ENCODE results near the genes TASL, TAB3 and DMD.

DNA sequence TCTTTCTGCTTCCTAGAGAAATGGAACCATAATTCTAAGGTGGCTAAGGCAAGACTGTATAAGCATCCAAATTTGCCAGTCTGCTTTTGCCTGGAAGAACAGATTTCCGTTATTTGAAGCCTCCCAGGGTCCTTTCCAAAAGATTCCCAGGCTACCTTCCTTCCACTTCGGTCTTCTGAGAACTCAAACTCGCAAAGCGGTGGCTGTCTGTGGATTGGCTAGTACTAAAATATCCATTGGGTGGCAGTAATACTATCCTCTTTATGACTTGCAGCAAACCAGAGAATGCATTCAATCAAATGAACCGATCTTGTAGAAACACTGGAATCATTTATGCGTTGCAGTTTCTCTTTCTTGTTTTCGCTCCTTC lies 419 bp upstream of the IL1RAPL1 start:
- RRBS = no CpG with 5 or more reads among the region's 7 CpGs

DNA sequence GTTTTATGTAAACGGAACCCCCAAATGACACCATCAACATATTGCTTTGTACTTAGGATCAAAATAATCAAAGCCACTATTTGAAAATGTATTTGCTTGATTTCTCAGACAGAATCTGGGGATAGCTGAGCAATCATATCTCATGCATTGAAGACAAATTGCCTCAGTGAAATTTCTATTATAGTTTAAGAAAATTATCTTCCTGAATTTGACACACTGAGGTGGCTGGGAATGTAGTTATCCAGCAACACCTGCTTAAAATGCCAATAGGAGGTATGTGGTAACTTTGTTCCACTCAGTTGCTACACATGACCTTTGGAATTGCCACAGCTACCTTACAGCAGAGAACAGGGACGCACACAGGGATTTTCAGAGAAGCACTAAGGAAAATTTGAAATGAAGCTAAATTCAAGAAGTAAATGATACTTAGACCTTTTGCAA lies 264.5 kb downstream of the IL1RAPL1 start:
- RRBS = no CpG with 5 or more reads among the region's 2 CpGs

- RRBS = no CpG with 5 or more reads among the region's 10 CpGs
Measured at GRCh38 chrX:30577441-30578178, at the start of gene TASL. TSS of gene TASL (minus strand) at chrX:30577766.

DNA sequence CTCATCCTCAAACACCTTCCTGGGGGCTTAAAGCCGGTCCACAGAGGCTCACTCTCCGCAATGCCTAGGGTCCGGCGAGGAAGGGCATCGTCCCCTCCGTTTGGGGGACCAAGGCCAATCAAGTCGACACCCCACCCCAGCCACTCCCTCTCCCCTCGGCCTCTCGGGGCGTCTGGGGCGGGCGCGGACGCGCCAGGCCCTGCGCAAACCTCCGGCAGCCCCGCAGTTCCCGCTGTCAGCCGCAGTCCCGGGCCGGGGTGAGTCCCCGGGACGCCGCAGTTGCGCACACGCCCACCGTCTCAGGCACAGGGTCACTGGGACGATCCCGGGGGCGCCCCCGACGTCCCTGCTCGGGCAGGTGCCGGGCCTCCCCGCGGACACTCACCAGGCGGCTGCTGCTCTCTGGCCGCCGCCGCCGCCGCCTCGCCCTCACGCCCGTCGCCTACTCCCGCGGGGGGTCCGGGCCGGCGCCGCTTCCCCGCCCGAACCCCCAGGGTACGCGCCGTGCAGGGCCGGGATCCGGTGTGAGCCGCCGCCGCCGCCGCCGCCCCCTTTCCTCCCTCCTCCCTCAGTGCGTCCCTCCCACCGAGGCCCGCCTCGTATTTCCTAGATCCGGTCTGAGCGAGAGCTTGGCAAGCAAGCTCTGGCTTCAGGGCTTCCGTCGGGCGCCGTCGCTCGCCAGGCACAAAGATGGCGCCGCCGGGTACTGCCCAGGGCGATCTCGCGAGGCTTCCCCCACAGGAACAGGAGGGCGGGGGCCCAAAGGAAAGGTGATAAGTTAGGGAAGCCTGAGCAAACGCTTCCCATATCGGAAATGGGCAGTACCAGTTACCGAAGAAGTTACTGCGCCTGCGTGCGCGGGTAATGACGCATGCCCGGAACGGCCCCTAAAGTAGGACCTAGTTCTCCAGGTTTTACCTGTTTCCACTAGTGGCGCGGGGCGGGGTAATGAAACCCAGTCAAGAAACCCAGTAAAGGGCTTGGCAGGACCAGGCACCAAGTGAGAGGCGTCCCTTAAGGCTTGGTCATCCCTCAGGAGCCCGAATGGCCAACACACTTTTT lies at the start of gene TAB3:
TAB3 (minus strand) TSS at position 526 of the 1,062 bp plus-strand sequence.
- RRBS = 21% methylated on average over 47 of the region's 100 CpGs

DNA sequence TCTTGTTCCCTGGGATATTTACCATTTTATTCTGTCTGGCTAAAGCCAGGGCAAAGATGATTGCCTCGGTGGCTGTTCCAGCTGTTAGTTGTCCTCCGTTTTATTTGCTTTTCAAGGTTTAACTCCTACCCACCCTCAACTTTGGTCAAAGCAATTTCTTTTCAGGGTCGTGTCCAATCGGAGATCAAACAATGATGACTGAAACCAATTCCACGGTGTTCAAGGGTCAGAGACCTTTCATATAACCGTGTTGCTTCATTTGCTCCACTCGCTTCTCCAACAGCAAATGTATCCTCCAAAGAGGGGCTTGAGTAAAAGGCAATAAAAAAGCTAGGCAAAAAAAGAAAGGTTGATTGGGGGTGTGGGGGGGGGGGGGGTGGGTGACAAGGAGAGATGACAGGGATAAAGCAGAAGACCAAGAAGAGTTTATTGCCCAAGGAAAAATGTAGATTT lies 193.6 kb upstream of the FTHL17 start:
- RRBS = no CpG with 5 or more reads among the region's 7 CpGs

DNA sequence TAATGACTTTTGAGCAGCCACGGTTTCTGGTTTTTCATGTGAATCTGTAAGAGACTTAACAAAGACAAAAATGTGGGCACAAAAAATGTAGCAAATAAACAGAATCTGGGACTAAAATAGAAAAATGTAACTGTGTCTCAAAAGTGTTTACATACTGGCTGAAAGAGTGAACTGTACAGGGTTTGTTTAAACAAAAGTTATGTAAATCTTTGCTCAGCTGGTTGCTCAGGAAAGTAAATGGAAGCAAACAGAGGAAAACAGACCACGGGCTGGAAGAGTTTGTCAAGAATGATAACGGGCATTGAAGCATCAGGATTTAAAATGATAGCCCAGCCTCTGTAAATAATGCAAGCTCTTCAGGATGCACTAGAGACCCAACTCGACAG lies 921.8 kb upstream of the FTHL17 start:
- RRBS = no CpG with 5 or more reads among the region's 4 CpGs

DNA sequence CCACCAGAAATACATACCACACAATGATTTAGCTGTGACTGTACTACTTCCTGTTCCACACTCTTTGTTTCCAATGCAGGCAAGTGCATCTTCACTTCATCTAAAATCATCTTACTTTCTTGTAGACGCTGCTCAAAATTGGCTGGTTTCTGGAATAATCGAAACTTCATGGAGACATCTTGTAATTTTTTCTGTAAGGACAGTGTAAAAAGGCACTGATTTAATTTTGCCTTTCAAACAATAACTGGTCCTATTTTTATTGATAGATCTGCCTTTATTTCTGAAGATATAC lies 821.9 kb downstream of the DMD start:
- RRBS = no CpG with 5 or more reads among the region's 2 CpGs

DNA sequence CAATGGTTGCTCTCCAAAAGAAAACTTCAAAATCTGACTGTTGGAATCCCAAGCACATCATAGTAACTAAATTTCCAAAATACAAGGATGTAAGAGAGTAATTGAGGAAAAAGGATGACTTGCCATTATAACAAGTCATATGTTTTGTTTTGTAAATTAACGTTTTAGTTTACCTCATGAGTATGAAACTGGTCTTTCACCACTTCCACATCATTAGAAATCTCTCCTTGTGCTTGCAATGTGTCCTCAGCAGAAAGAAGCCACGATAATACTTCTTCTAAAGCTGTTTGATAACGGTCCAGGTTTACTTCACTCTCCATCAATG lies 566.6 kb downstream of the DMD start:
- RRBS = no CpG with 5 or more reads among the region's 3 CpGs

- RRBS = no CpG with 5 or more reads among the region's 5 CpGs
Measured at GRCh38 chrX:33104283-33104673, 107.1 kb downstream of the DMD start.

- RRBS = no CpG with 5 or more reads among the region's 4 CpGs
Measured at GRCh38 chrX:33188180-33189044, 22.9 kb downstream of the DMD start.

DNA sequence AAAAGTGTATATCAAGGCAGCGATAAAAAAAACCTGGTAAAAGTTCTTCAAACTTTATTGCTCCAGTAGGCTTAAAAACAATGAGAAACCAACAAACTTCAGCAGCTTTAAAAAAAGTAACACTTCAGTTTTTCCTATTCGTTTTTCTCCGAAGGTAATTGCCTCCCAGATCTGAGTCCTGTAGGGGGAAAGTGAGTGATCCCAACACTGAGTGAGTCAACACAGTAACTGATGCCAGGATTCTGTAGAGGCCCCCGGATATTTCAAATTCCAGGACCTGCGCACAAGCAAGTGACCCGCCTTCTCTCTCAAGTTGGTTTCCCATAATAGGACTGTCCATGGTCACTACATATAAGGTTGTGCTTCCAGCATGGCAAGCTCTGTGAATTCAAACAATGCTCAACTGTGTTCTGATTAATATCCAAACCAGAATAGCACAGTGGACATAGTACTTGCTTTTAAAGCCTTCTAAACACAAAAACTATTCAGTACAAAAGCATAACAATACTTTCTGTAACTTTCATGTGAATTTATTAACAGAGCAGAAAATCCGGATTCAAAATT lies at the start of gene DMD:
DMD (minus strand) TSS at position 233 of the 564 bp plus-strand sequence.
- RRBS = no CpG with 5 or more reads among the region's 7 CpGs

- RRBS = 53% methylated on average over 22 of the region's 57 CpGs
Measured at GRCh38 chrX:36957360-36957859, 50.8 kb upstream of the FAM47C start.

DNA sequence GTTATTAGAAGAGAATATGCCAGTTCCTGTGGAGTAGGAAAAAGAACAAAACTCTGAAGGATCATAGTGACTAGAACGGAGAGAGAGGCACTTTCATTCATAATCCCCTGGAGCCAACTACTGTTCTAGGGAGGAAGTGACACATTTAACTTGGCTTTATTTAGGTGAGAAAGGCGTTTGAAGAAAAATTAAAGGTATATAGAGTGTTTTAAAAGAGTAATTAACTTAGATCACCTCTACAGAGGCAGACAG lies 1.7 kb downstream of the LANCL3 start:
- RRBS = no CpG with 5 or more reads among the region's 2 CpGs

DNA sequence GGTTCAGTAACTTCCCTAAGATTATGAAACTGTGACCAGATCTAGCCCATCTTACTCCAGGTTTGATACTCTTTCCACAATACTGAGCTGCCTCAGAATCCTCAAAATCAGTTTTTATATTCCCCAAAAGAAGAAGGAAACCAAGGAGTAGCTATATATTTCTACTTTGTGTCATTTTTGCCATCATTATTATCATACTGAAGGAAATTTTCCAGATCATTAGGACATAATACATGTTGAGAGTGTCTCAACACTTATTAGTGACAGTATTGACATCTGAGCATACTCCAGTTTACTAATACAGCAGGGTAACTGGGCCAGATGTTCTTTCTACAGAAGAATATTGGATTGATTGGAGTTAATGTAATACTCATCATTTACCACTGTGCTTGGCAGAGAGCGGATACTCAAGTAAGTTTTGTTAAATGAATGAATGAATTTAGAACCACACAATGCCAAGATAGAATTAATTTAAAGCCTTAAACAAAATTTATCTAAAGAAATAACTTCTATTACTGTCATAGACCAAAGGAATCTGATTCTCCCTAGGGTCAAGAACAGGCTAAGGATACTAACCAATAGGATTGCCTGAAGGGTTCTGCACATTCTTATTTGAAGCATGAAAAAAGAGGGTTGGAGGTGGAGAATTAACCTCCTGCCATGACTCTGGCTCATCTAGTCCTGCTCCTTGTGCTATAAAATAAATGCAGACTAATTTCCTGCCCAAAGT lies 31.5 kb downstream of the CYBB start:
- RRBS = no CpG with 5 or more reads among the region's 1 CpG

DNA sequence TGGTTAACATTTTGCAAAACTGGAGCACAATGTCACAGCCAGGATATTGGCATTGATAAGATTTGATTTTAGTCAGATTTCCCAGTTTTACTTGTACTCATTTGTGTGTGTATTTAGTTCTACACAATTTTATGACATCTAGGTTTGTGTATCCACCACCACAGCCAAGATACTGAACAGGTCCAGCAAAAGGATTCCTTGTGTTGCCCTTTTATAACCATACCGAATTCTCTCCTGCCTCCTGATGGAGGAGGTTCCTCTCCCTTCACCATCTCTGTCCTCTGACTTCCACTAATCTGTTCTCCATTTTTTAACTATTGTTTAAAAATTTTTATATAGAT lies 13.6 kb downstream of the DYNLT3 start:
- RRBS = no CpG with 5 or more reads among the region's 1 CpG

DNA sequence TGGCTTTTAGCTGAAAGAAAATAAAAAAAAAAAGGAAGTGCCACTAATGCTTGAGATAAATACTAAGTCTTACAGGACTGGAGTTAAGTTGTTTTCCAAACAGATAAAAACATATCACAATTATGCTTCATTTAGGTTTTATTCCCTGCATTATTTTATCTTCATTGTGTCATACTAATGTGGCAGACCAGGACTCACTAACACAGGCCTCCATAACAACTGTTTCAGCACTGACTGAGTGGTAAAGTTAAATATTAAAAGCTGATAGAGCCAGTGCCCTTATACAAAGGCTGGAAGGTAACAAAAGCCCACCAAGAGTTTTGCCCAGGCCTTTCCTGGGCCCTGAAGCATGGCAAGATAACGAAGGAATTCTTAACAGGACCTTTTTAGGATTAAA lies 42.4 kb upstream of the DYNLT3 start:
- RRBS = no CpG with 5 or more reads among the region's 1 CpG

GRCh38 chrX:38286529-38287359 lies 40.6 kb downstream of the RPGR start:
- RRBS = no CpG with 5 or more reads among the region's 4 CpGs

DNA sequence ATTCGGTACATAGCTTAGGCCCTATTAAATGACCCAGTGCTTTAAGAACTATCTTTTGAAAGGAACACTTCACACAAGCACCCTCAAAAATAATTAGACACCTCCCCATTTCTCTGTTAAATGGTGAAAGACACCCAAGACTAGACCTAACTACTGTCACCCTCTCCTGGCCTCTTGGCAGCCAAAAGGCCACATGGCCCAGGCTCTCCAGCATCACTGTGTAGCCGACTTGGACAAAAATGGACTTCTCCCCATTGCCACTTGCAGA lies 1.9 kb downstream of the MID1IP1 start:
- RRBS = no CpG with 5 or more reads among the region's 2 CpGs

GRCh38 chrX:38880384-38880840 lies 79.2 kb downstream of the MID1IP1 start:
- RRBS = no CpG with 5 or more reads among the region's 3 CpGs

DNA sequence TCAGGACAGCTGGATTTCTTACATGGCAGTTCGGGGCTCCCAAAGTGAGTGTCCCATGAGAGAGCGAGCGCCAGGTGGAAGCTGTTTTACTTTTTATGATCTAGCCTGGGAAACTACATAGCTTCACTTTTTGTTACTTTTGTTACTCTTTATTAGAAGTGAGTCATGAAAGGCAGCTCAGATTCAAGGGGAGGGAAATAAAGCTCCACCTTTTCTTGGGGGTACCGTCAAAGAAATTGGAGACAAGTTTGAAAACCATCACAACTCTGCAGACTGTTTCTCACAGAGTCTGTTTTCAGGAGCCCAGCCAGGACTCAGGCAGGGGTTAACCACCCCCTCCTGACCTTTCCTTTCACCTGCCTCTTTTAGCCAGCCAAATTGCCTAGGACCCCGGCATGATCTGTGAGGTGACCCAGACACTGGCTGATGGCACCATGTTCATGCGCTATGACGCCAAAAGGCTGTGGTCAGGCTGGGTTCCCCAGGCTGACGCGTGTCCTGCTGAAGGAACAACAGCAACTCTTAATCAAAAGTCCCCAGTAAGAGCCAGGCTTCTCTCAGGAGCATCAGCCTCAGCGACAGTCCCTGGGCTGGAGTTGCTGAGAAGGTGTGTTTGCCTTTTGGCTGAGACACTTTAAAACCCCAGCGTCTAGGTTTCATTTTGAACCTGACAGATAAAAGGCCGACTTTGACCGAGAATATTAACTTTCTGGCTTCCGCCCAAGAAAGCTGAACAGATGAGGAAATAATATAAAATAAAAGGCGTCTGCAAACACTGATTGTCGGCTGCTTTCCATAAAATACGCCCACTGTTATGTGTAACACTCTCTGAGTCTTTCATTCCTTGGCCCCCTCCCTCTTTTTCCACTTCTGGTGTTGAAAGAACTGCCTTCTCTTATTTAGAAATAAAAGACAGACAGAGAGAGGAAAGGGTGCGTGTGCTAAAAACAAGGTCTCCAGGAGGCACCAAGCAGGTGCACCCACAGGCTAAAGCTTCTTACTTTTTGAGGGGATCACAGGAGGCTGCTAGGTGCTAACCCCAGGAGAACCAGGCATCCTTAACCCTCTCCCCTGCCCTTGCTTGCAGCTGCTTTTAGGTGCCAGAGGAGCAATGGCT lies 373.5 kb downstream of the MID1IP1 start:
- RRBS = no CpG with 5 or more reads among the region's 18 CpGs